ENCODE measurements around a stretch of chr19.

DNA sequence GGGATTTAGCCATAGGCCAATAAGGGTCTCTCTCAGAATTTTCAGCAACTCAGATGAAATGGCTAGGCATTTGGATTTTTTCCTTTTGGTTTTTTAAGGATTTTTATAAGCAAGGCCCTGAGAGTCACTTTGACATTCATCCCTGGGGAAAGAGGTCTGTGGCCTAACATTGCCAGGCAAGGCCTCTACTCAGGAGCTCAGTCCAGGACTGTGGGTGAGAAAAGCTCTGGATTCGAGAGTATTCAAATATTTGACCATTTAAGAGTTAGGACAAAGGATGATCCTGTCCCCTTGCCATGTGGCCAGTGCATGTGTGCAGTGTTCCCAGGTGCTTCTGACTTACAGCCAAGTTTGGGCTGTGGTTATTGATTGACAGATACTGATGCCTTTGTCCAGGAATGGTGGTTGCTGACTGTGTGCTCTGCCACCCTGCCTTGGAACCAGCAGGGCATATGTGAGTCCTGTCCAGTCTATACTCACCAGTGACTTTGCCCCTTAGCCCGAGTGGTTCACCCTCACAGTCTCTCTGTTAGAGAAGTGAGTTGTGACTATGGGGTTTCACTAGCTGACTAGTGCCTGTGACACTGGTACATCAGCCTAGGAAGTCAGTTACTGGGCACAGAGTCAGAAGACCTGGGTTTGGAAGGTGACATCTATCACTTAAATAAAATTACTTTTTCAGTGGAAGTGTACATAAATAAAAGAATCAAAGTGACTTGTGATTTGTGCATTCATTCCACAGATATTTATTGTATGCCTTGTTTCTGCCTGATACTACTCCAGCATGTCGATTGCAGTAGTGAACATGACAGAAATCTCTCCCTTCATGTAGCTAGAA lies 51.9 kb downstream of the GARRE1 start:
- PRO-cap = no peak
- RRBS, 2 experiments = no CpG with 5 or more reads among the region's 3 CpGs

GRCh38 chr19:34383998-34384907 lies 19.3 kb downstream of the GPI start:
- PRO-cap = no peak
- RRBS, 2 experiments = 98% methylated on average over 3 of the region's 15 CpGs

DNA sequence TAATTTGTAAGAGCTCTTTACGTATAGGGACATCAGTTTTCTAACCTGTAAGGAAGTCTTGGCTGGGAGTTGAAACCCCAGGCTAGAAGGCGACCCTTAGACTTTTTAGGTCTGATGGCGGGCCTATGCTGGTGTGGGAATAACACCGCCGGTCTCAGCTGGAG lies 222 bp upstream of the UBA2 start:
- PRO-cap = no peak
- RRBS, 2 experiments = no CpG with 5 or more reads among the region's 5 CpGs

- PRO-cap = no peak
- RRBS, 2 experiments = no CpG with 5 or more reads among the region's 4 CpGs
Measured at GRCh38 chr19:34431298-34431664, 3.1 kb downstream of the UBA2 start.

DNA sequence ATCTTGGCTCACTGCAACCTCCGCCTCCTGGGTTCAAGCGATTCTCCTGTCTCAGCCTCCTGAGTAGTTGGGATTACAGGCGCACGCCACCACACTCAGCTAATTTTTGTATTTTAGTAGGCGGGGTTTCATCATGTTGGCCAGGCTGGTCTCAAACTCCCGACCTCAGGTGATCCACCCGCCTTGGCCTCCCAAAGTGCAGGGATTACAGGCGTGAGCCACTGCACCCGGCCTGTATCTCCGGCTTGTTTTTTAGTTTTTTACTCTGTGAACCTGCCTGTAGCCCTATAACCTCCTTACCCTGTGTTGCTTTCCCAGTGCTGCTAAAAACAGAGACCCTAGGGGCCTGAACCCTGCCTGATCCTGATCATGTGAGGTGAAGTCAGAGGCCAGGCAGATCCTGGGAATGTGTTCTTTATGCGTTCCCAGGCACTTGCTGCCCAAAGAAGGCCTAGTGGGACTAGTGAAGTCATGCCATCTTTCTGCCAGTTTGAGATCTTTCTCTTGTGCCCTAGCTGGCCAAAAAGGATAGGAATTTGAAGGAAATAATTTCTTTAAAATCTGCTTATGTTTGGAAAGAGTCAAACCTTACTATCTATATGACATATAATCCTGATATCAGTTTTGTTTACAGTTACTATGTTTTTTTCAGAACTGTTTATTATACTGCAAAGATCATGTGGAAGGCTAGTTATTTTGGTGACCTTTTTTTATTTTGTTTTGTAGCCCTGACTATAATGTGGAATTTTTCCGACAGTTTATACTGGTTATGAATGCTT lies 4.6 kb downstream of the UBA2 start:
- PRO-cap = no peak
- RRBS, 2 experiments = no CpG with 5 or more reads among the region's 12 CpGs

DNA sequence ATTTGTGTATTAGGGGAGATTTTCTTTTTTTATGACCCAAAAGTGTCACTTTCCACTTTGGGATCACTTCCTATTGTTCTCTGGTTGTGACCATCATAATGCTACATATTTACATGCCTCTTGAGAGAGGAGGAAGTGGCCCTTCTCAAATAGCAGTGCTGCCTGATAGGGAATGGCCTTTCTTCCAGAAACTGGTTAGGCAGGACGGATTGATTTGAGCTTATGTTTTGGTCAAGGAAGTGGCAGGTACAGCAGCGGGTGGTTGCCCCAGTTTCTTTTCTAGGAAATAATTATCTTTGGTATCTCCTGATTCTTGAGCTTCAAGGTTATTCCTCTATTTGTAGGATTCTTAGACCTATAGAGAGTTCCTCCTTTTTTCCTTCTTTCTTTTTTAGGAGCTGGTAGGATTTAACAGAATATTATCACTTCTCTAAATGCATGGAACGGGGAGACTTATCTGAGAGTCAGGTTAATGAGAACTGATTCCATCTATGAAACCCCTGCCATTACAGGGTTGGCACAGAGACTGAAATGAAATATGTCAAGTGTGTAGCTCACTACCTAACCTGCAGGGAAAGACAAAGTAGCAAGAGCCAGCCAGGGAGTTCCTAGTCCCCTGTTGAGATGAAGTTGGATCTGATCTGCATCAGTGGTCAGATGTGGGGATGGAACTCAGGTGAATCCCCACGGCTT lies 21.8 kb upstream of the WTIP start:
- PRO-cap = no peak
- RRBS, 2 experiments = no CpG with 5 or more reads among the region's 4 CpGs

DNA sequence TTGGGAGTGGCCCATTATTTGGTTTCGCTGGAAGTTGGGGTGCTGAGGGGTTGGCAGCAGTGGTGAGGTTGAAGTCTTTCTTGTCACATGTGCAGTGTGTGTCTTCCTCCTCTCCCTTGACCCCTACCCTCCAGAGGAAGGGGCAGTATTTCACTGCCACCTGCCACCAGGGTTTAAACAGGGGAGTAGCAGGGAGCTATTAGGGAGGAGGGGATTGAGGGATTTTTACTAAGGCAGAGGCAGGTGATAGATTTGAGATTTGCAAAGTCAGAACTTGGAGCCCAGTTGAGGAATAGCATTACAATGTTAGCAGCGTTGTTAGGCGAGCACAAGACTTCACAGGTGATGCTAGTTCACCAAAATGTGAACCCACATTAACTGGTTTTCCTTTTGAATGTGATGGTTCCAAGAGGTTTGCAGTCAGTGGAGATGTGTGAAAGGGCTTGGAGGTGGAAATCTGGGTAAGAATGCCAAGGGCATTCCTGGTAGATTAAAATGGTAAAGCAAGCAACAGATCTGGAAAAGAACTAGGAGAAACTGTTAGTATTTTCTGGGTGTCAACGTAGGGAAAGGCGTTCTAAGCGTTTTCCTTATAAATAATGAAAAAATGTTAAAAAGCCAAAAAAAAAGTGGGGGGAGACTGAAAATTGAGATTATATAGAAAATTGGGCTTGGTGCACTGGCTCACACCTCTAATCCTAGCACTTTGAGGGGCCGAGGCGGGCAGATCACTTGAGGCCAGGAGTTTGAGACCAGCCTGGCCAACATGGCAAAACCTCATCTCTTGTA lies 19.3 kb upstream of the WTIP start:
- PRO-cap = no peak
- RRBS, 2 experiments = no CpG with 5 or more reads among the region's 8 CpGs

DNA sequence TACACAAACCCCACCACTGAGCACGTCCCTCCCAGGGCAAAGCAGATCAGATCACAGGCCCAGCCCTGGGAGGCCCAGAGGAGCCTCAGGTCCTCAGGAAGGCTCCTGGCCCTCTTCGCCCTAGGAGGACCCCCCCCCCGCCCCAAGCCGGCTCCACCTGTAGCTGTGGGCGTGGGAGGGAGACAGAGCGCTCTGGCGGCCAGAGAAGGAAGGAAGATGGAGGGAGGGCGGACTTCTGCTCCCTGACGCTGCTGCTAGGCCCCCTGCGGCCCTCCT lies 1.3 kb upstream of the ZNF181 start:
- PRO-cap = no peak
- RRBS, 2 experiments = no CpG with 5 or more reads among the region's 10 CpGs

DNA sequence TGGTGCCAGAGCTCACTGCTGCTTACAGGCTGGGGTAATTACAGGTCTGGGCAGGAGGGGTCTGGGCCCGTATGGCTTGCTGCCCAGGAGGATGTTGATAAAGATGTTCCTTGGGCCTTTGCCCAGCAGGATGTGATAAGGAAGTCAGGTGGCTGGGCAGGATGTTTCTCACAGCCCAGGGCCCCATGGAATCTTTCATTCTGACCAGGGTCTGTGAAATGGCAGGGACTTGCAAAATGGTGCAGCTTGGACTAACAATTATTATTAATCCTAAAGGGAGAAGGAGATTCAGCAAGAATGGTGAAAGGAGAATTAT lies 64.3 kb upstream of the ZNF599 start:
- PRO-cap = no peak
- RRBS, 2 experiments = no CpG with 5 or more reads among the region's 1 CpG

DNA sequence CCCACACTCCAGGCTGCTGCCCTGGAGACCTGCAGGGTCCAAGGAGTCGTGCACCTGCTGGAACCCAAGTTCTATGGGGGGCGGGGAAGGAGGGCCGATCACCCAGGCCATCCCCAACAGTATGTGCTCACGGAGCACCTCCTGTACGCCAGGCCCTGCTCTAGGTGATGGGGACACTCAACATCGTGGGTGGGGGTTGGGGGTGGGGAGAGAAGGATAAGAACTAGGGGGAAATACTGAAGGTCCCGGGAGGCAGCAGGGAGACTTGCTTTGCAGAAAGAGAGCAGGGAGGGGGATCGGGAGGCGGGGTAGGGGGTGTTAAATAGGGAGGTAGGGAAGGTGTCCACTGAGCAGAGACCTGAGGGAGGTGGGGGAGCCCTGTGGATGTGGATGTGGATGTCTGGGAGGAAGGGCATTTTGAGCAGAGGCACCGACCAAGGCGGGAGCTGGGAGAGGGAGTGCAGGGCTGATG lies 4.9 kb downstream of the GRAMD1A start:
- PRO-cap = no peak
- RRBS, 2 experiments = no CpG with 5 or more reads among the region's 11 CpGs

DNA sequence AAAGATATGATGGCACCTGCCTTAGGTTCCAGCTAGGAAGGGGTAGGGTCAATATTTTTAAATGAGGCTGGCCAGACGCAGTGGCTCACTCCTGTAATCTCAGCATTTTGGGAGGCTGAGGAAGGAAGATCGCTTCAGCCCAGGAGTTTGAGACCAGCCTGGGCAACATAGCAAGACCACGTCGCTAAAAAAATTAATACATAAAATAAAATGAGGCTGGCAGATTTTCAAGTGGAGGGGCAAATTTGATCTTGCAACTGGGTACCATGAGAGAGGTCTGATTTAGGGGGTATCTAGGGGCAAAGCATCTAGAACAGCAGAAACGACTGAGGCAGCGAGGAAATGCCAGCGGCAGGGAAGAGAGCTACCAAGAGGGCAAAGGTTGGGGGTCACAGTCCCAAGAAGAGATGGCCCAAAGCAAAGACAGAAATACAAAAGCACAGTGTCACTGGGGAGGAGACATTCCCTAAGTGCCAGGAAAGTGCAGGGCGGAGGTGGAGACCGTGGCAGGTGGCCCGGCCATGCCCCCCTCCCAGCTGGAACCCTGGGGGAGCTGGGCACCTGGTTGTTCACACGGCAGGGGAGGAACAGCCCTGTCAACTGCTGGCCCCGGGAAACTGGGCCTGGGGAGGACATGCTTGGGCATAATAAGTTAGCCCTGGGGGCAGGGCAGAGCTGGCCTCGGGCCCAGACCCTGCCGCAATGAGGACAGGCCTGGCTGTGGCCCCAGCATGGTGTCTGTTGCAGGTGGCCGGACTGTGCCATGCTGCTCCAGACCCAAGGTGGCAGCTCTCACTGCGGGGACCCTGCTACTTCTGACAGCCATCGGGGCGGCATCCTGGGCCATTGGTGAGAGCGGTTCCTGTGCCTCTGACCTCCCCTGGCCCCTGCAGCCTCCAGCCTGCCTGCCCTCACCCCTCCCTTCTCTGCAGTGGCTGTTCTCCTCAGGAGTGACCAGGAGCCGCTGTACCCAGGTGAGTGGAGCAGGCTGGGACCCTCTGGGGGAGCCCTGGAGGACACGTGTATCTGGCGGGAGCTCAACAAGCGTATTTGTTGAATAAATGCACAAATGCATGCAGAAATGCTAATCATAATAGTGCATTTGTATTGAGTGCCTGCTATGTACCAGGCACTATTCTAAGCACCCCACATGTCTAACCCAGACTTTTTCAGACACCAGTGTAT lies 7.4 kb downstream of the HPN start:
- PRO-cap = no peak
- RRBS, 2 experiments = 0% methylated on average over 1 of the region's 23 CpGs; no CpG with 5 or more reads in 1 of the 2 experiments

- PRO-cap = no peak
- RRBS, 2 experiments = no CpG with 5 or more reads among the region's 4 CpGs
Measured at GRCh38 chr19:35063627-35063925, 22.1 kb downstream of the HPN start.

DNA sequence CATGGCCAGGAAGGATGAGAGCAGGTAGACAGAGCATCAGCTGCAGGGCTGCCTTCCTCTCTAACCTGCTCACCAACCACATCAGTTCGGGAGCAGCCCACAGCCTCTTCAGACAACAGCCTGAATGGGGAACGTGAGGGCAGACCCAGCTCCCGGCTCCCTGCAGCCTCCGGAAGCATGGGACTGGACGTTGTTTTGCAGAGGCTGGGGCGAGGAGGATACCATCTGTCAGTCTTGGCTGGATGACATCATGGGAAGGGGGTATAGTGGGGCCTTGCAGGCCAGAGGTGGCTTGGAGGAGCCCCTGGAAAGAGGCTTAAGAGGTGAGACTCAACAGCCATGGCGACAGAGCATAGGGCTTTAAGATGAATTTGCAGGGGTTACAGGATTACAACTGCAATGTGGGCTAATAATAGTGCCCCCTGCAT lies 1.4 kb downstream of the FXYD3 start:
- PRO-cap = no peak
- RRBS, 2 experiments = no CpG with 5 or more reads among the region's 7 CpGs

- PRO-cap = no peak
- RRBS, 2 experiments = 62 to 67% methylated on average over 3 of the region's 17 CpGs
Measured at GRCh38 chr19:35119114-35119692, 3.6 kb downstream of the FXYD3 start.

GRCh38 chr19:35126603-35127183 lies 8.2 kb downstream of the LGI4 start:
- PRO-cap = no peak
- RRBS, 2 experiments = 27 to 34% methylated on average over 4 of the region's 27 CpGs

- PRO-cap = no peak
- RRBS, 2 experiments = no CpG with 5 or more reads among the region's 8 CpGs
Measured at GRCh38 chr19:35196782-35197367, 31.7 kb downstream of the FAM187B start.

DNA sequence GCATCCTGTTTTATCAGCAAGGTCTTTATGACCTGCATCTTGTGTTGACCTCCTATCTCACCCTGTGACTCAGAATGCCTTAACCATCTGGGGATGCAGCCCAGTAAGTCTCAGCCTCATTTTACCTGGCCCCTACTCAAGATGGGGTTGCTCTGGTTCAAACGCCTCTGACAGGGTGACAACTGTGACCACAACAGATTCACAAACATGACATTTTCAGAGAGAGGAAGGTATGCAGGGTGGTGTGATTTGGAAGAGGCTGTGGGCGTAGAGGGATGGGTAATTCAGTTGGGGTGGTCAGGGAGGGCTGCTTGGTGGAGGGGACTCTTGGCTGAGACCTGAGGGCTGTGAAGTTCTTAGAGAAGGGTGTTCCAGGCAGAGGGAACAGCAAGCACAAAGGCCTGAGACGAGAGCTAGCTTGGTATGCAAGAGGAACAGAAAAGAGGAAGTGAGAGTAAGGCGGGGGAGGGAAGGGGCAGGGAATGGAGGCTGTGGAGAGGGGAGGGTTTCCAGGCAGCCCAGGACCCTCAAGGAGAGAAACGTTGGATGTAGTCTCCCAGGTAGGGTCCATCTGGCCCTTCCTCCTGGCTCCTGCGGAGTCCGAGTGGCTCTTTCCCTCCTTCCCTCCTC lies 23.4 kb downstream of the FAM187B start:
- PRO-cap = no peak
- RRBS, 2 experiments = no CpG with 5 or more reads among the region's 7 CpGs

DNA sequence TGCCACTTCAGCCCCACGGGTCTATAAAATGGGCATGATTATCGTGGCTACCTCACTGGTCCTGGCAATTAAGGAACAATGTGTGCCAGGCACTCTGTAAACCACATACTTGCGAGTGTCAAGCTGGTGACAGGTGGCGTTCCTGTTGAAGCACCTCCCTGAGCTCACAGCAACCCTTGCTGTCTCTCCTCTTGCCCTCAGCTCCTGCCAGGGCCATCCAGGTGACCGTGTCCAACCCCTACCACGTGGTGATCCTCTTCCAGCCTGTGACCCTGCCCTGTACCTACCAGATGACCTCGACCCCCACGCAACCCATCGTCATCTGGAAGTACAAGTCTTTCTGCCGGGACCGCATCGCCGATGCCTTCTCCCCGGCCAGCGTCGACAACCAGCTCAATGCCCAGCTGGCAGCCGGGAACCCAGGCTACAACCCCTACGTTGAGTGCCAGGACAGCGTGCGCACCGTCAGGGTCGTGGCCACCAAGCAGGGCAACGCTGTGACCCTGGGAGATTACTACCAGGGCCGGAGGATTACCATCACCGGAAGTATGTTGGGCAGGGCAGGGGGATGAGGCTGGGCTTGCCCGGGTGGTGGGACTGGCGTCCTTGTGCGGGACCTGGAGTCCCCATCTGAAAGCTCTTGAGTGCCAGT lies 1.4 kb downstream of the LSR start:
- PRO-cap = no peak
- RRBS, 2 experiments = 95 to 99% methylated on average over 4 to 6 of the region's 28 CpGs

DNA sequence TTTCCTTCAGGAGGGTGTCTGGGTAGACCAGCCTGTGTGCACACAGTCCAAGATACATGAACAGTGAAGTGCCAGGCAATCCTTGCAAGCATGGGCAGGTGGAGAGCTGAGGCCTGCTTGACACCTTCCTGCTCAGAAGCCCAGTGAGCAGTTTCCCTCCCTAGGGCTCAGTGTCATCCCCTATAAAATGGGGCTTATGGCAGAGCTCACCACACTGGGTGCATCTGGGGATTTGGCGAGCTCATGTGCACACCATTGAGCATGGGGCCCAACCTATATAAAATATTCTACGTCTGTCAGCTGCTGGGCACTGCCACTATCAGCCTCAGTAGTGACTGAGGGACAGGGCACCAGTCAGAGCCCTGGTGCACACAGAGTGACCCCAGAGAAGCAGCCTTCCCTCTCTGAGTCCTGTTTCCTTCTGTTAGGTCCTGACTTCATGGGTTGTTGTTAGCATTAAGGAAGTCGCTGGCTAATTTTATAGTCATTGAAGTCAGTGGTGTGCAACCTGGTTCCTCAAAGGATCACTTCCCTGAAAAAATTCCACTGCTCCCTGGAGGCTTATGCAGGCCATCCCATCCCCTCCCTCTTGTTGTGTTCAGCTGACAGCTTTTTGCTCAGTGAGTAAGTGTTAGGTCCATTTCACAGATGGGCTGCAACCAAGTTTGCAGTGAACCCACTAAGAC lies 4.1 kb upstream of the USF2 start:
- PRO-cap = no peak
- RRBS, 2 experiments = no CpG with 5 or more reads among the region's 3 CpGs

DNA sequence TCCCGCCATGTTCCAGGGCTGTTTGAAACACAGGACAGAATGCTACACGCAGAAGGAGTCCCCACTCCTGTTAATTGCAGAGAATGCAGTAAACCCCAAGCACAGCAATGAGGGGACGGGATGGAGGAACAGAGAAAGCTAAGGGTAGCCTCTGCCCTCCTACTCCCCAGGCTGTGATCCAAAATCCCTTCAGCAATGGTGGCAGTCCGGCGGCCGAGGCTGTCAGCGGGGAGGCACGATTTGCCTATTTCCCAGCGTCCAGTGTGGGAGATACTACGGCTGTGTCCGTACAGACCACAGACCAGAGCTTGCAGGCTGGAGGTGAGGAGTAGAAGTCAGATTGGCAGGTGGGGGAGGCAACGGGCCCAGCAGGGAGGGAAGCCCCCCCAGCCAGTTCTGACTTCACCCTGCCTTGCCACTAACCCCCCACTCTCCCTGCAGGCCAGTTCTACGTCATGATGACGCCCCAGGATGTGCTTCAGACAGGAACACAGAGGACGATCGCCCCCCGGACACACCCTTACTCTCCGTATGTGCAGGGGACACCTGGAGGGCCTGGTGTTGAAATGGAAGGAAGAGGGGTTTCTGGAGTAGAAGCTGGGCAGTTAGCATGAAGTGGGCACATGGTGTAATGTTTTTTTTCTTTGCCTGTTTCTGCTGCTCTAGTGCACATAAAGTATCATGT lies 1.7 kb downstream of the USF2 start:
- PRO-cap = no peak
- RRBS, 2 experiments = no CpG with 5 or more reads among the region's 18 CpGs